ENCODE measurements around a stretch of chr17.

- RRBS: 99% methylated on average over 12 of the region's 42 CpGs
Measured at GRCh38 chr17:62680520-62681305, 53.2 kb downstream of the MRC2 start.

DNA sequence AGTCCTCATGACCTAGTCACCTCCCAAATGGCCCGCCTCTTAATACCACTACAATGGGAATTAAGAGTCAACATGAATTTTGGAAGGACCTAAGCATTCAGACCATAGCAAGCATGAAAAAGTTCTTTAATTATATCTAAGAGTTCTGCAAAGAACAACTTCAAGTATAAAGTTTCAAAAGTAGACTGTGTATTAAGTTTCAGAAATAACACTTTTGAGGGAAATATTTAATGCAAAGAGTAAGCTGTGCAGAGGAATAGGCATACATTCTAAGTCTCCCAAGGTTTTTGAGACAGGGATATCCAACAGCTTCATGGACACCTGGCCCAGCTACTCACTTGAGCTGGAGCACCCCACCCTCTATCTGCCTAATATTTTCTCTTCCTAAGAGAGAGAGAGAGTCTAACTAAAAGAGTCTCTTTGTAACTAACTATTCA lies 3.8 kb upstream of the MARCHF10 start:
- RRBS: no CpG with 5 or more reads among the region's 1 CpG

DNA sequence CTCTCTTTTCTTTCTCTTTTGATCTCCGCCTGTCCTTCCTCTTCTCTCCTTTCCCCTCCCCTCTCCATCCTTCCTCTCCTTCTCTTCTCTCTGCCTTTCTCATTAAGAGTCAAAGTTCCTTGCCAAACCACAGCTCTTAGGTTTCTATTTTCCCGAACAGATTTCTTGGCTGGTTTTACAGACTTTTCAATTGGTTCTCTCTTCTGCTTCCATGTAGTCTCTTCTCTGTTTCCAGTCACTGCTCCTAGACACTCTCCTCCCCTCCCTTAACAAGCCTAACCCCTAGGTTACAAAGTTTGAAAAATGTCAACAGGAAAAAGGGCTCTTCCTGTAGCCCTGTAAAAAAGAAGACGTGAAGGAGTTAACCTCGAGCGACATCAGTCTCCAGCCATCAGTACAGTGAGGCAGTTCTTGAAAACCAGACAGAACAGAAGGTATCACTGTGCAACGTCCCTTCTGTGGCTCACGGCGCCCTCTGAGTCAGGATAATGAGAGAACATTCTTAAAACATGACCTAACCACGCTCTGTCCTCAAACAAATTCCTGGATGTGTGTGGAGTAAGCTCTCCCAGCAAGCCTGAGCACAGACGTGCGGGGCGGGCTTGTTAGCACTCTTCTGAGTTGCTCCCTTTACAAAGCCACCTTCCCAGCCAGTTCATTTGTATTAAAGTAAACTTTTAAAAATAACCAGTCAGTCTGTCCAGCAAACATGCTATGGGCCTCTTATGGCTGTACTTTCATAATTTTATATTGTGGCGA lies 11.6 kb upstream of the MARCHF10 start:
- RRBS: no CpG with 5 or more reads among the region's 13 CpGs

GRCh38 chr17:63041290-63042310 lies 75.6 kb downstream of the TANC2 start:
- RRBS: no CpG with 5 or more reads among the region's 7 CpGs

GRCh38 chr17:63423101-63423994 lies 22.8 kb downstream of the CYB561 start:
- RRBS: no CpG with 5 or more reads among the region's 14 CpGs

DNA sequence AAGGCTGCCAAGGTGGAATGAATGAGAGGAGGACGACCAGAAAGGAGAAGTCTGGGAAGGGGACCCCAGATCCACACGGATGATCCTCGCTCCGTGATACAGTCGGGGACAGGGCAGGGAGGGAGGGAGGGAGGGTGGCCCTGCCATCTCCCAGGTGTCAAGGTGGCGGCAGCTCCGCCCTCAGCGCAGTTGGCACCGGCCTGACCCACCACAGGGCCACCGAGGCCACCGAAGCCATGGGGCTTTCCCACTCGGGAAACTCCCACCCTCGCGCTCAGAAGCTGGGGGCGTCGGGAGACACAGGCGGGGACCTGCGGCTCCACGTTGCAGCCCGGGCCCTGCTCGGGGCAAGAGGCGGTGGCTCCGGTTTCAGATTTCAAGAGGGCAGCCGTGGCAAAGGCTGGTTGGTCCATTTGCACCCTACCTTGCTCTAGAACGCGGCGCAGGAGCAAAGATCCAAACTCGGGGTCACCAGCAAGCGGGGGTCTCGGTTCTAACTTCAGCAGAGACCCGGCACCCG lies 572 bp downstream of the CYB561 start:
- RRBS: no CpG with 5 or more reads among the region's 32 CpGs

DNA sequence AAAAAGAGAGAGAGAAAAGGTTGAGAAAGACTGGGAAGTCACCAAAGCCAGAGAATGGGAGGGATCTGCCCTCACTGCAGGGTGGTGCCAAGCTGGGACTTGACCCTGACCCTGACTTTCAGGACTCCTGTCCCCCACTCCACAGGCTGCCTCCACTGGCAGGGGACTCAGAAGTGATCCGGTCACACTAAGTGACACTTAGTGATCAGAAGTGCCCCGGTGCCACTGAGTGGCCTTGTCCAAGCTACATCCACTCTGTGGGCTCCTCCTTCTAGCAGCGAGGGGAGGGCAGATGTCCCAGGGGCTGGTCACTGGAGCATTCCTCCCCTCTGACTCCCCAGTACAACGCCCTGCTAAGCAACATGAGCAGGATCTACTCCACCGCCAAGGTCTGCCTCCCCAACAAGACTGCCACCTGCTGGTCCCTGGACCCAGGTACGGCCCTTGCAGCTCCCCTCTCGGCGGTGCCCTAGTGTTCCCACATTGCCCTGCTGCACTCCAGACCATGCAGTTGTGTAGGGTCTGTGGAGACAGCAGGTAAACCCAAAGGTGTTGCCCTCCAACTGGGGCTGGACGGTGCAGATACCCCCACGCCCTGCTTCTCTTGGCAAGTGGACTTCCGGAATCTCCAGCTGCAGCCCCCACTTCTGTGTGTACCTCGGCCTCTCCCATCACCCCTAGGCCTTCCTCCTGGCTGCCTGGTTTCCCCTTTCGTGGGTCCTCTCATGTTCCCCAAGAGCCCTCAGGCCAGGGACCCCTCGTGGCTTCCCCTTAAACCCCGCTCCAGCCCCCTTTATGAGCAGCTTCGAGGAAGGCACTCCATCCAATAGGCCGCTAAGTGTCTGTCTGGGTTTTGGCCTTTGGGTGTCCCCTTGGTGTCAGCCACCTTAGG lies 2.1 kb downstream of the ACE start:
- RRBS: 50% methylated on average over 2 of the region's 17 CpGs

- RRBS: no CpG with 5 or more reads among the region's 3 CpGs
Measured at GRCh38 chr17:63520438-63520913, 2.7 kb upstream of the KCNH6 start.

GRCh38 chr17:63611356-63611890 lies 10.7 kb downstream of the TACO1 start:
- RRBS: no CpG with 5 or more reads among the region's 3 CpGs

DNA sequence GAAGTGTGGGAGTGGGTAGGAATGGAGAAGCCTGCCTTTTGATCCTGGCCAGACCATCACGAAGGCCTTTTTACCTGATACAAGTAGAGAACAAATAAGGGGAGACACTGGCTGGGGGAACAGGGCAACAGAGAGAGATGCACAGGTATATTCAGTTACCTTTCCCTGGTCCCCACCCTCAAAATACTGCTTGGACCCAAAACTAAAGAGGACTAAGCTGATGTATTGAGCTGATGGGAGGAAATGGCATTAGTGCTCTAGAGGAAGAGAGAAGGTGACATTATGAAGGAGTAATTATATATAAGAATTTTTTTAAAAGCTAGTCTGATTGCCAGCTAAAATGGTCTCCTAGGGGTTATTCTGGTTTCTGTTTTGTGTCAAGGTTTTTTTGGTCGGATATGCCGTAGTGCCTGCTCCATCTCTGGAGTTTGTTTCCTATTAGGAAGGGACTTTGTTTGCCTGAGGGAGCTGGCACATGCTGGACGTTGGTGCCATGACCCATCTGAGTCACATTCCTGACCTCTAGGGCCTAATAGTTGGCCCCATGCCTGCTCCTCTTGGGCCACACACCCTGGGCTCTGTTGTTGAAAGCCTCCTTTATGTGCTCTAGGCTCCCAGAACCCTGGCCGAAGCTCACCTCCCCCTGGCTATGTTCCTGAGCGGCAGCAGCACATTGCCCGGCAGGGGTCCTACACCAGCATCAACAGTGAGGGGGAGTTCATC lies 18.6 kb downstream of the LIMD2 start:
- RRBS: no CpG with 5 or more reads among the region's 7 CpGs

GRCh38 chr17:63695240-63696224 lies 4.4 kb downstream of the LIMD2 start:
- RRBS: no CpG with 5 or more reads among the region's 15 CpGs

DNA sequence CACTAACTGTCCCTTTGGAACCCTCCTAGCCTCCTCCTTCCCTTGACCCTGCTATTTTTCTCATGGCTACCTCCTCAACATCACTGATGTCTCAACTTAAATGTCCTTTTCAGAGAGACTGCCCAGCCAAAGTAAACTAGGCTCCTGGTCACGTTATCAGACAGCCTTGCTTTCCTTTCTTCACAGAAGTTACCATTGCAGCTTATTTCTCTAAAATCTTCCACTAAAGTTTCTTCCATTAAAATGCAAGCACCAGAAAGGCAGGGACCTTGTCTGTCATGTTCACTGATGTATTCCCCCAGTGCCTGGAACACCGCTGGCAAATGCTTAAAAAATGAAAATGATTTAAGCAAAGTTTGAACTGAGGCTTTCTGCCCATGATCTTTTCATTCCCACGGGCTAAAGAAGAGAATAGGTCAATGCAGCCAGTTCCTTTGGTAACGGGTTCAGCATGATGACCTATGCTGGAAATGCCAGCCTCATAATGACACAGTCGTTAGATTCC lies 18.8 kb upstream of the LIMD2 start:
- RRBS: no CpG with 5 or more reads among the region's 5 CpGs

DNA sequence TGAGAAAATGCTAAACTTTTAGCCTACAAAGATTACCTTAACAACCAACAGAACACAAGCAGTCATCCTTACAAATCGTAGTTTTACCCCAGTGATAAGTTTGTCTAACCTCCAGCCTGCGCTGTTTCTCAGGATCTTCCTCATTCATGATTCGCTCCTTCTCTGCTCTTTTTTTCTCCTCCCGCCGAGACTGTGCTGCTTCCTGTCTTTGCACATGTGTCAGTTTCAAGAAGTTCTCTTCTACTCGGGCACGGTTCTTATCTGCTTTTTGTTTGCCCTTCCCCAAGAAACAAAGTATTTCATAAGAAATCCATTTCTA lies 10.2 kb upstream of the STRADA start:
- RRBS: no CpG with 5 or more reads among the region's 7 CpGs

- RRBS: no CpG with 5 or more reads among the region's 7 CpGs
Measured at GRCh38 chr17:63786866-63787316, 12.9 kb downstream of the DDX42 start.

DNA sequence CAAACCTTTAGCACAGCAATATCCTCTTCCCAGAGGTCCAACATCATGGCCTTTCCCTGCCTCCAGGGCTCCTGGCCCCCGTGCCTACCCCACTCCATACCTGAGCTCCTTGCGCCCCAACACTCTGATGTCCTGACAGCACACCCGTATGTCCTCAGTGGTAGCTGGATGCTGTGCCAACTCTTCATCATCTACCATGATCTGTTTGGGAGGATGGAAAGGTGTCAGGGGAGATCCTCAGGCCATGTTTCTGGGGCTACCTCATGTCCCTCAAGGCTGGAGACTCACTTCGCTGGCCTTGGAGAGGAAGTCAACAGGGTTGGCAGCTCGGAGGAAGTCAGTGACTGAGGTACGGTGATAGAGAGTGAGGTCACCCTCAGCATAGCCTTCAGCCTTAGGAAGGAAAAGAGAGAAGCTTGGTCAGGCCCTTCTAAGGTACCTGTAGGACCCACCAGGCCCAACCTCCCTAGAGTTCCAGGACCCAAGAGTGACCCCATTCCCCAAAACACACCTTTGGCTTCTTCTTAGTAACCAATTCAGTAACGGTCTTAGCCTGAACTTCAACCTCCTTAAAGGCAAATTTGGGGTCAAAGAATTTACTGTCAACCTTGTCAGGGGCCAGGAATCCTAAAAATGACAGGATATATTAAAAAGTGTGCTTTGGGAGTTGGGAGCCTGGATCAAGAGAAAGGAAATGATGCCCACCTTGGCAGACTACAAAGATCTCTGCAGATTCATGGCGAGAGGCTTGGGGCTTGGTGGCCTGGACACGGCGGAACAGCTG lies 2.5 kb upstream of the PSMC5 start:
- RRBS: no CpG with 5 or more reads among the region's 10 CpGs

DNA sequence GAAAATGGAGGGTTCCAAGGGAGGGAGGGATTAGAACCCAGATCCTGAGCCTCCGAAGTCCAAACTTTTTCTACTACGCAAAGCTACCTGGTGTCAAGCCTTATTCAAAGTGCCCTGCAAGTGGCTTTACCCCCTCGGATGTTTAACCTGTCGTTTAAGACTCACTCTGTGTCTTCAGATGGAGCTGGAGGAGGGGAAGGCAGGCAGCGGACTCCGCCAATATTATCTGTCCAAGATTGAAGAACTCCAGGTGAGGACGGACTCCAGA lies 431 bp upstream of the FTSJ3 start:
- RRBS: no CpG with 5 or more reads among the region's 7 CpGs

DNA sequence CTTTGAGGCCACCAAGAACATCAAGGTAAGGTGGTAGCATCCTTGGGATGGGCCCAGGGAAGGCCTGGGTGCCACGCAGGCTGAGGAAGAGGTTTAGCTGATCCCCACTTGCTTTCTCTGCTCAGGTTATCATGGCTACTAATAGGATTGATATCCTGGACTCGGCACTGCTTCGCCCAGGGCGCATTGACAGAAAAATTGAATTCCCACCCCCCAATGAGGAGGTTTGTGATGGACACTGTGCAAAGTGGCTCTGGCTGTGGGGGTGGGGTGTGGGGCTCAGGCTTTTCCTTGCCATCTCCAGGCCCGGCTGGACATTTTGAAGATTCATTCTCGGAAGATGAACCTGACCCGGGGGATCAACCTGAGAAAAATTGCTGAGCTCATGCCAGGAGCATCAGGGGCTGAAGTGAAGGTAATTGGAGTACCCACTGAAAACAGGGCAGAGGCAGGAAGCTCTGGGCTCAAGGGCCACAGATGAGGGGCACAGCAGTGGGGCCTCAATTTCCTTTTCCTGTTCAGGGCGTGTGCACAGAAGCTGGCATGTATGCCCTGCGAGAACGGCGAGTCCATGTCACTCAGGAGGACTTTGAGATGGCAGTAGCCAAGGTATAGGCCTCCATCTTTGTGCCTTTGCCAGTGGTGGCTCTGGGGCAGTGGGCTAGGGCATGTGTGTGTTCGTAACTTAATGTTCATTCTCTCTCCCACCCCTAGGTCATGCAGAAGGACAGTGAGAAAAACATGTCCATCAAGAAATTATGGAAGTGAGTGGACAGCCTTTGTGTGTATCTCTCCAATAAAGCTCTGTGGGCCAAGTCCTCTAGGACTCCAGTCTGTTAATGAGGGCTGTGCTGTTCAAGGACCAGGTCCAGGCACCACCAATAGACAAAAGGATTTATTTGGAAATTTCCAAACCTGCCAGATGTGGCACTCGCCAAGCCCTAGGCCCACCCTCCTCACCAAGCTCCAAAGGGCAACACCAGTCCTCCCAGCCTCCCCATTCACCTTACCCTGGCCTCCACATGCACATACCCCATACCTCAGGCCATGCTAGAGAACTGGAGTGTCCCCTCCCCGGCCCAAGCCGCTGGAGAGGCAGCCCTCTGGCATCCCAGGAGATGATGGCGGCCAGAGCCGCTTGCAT lies 4.1 kb upstream of the FTSJ3 start:
- RRBS: no CpG with 5 or more reads among the region's 17 CpGs

- RRBS: 32% methylated on average over 4 of the region's 46 CpGs
Measured at GRCh38 chr17:63961236-63962312, 11.1 kb downstream of the SCN4A start.

GRCh38 chr17:63990422-63991003 lies 7.6 kb upstream of the PRR29 start:
- RRBS: no CpG with 5 or more reads among the region's 18 CpGs

GRCh38 chr17:64007972-64008443 lies 9.9 kb downstream of the PRR29 start:
- RRBS: no CpG with 5 or more reads among the region's 3 CpGs